ENCODE measurements around a stretch of chr2.

GRCh38 chr2:191127323-191127522 is 23.6 kb downstream of the STAT4 start:
- CAGE, long polyA plus RNA: no peak
- RRBS: no CpG with 5 or more reads among the region's 1 CpG

- CAGE, long polyA plus RNA: no peak
- RRBS: no CpG with 5 or more reads among the region's 3 CpGs
Observed at GRCh38 chr2:191166092-191166695, 15.4 kb upstream of the STAT4 start.

GRCh38 chr2:191177668-191179156 is 27.4 kb upstream of the STAT4 start:
- CAGE, long polyA plus RNA: no peak
- RRBS: no CpG with 5 or more reads among the region's 9 CpGs

GRCh38 chr2:191184444-191185193 is 33.8 kb upstream of the STAT4 start:
- CAGE, long polyA plus RNA: no peak
- RRBS: no CpG with 5 or more reads among the region's 4 CpGs

- CAGE, long polyA plus RNA: no peak
- RRBS: no CpG with 5 or more reads among the region's 2 CpGs
Observed at GRCh38 chr2:191232661-191233095, 12.5 kb upstream of the MYO1B start.

GRCh38 chr2:191246719-191247067 is 1.5 kb downstream of the MYO1B start:
- CAGE, long polyA plus RNA: no peak
- RRBS: no CpG with 5 or more reads among the region's 4 CpGs

DNA sequence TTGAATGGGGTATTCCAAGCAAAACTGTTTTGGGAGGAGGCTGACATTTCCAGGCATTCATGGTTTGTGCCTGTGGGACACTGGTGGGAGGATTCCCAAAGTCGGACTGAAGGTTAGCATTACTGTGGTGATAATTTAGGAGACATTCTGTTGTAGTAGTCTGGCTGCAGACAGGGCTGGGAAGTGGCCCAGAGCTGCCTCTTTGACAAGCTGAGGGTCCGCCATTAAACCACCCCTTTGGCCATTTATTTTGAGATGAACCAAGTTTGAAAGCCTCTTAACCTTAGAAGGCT is 1.8 kb downstream of the MYO1B start:
- CAGE, long polyA plus RNA: no peak
- RRBS: no CpG with 5 or more reads among the region's 2 CpGs

- CAGE, long polyA plus RNA: no peak
- RRBS: no CpG with 5 or more reads among the region's 6 CpGs
Observed at GRCh38 chr2:191262875-191263799, 17.9 kb downstream of the MYO1B start.

GRCh38 chr2:191360453-191361277 is 115.5 kb downstream of the MYO1B start:
- CAGE, long polyA plus RNA: no peak
- RRBS: no CpG with 5 or more reads among the region's 5 CpGs

- CAGE, long polyA plus RNA: no peak
- RRBS: no CpG with 5 or more reads among the region's 10 CpGs
Observed at GRCh38 chr2:191438068-191438480, 192.9 kb downstream of the MYO1B start.

DNA sequence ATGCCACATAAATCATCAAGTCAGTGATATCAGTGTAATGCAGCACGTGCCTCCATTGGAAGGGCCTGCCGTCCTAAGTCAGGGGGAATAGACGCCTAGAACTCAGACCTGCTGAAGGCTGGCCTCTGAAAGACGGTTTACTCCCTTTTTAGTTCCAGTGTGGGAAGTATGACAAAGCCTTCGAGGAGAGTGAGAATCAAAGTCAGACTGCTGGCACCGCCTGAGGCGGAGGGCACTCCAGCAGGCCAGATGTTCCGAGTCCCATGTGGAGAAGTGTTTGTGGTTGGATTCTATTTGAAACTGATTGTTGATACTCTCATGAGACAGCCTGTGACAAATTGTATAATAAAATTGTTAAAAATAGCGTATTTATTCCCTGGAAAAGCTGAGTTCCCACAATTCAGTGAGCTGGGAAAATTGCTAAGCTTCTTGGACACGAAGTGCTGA is 196.6 kb downstream of the MYO1B start:
- CAGE, long polyA plus RNA: no peak
- RRBS: no CpG with 5 or more reads among the region's 10 CpGs

DNA sequence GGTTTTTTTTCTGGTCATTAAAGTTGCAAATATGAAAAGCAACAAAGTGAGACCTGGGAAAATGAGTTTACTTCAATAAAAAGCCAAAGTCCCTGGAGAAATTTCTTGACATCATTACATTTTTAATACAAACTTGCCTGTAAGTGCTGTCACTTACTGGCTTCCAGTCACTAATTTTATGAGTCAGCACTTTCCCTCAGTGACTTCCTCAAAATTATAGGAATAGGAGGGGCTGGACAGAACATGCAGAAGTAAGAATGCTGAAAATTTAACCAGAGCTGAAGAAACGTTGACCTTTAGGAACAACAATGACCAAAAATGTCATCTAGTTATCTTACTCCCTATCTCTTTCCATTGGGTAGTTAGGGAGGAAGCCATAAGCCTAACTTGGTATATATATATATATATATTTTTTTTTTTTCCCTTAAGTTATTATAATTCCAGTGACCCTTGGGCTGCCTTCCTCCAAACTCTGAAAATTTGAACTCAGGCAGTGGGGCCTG is 106.5 kb upstream of the NABP1 start:
- CAGE, long polyA plus RNA: no peak
- RRBS: no CpG with 5 or more reads among the region's 1 CpG

- CAGE, long polyA plus RNA: no peak
Observed at GRCh38 chr2:191656488-191656820, 21.5 kb upstream of the NABP1 start.

DNA sequence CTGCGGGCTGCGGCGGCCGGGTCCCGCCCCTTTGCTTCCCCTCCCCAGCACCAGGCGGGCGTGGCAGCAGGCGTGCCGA is 105 bp upstream of the NABP1 start:
- CAGE, long polyA plus RNA: no peak
- RRBS: under 1% methylated on average over 4 of the region's 9 CpGs

DNA sequence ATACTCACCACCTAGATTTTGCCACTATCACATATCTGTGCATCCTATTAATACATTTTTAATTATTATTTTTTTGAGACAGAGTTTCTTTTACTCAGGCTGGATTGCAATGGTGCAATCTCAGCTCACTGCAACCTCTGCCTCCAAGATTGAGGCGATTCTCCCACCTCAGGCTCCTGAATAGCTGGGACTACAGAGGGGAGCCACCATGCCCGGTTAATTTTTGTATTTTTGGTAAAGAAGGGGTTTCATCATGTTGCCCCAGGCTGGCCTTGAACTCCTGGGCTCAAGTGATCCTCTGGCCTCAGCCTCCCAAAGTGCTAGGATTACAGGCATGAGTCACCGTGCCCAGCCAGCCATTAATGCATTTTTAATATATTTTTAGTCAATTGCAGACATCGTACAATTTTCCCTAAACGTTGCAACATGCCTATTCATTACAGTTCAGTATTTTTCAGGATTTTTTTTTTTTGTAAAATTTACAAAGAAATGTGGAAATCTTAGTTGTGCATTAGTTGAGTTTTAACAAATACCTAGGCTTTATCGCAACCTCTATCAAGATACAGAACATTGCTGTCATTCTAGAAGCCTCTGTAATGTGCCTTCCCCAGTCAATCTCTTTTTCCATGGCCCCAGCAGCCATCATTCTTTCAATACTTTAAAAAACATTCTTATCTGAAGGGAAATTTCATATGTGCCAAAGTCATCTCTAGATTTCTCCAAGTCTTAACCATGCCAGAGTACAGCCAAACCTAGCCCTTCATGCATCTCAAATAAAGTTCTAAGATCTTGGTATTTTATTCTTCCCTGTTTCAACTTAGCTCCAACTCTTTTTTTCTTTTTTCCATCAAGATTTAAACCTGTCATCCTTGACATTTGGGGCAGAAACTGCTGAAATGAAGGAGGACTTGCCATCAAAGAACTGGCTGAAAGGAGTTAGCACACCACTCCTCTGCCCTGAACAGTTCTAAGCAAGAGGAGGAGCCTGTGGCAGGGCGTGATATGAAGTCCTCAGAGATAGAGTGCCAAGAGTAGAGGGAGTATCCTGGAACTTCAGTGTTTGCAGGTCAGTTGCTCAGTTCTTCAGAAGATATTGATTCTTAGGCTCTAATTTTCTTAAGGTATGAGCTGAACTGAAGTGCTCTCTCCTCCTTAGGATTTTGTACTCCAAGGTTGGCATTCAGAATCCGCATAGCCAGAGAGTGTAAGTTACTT is 14.8 kb downstream of the NABP1 start:
- CAGE, long polyA plus RNA: no peak
- RRBS: no CpG with 5 or more reads among the region's 8 CpGs

DNA sequence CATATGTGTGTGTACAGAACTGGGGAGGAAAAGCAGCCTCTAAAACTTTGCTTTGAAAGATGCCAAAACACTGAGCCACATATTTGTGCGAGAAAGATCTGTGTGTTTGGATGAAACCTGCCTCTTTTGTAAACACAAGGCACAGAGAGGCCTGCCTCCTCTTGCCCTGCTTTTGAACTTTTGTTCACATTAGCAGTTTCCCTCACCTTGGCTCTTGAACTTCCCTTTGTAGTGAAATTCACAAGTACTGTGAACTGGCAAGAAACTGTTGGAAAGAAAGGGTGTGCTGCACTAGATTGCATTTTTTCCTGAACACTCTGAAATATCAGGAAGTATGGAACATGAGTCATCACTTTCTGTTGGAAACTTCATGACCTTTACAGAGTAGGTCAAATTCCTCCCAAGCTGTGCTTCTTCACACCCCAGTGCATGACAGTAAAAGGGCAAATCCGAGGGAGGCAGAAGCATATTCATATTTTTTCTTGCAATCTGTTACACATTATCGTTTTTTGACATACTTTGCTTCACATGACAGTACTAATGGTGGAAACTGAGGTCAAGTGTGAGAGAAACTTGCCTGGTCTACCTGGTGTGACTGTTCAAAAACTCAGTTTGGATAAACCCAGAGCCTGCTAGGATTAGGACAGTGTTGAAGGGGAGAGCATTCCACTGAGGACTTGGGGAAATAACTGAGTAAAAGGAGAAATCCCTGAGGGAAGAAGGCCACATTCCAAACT is 20.1 kb upstream of the CAVIN2 start:
- CAGE, long polyA plus RNA: no peak
- RRBS: no CpG with 5 or more reads among the region's 3 CpGs

- CAGE, long polyA plus RNA: no peak
- RRBS: no CpG with 5 or more reads among the region's 1 CpG
Observed at GRCh38 chr2:191963512-191963711, 116.5 kb upstream of the CAVIN2 start.

DNA sequence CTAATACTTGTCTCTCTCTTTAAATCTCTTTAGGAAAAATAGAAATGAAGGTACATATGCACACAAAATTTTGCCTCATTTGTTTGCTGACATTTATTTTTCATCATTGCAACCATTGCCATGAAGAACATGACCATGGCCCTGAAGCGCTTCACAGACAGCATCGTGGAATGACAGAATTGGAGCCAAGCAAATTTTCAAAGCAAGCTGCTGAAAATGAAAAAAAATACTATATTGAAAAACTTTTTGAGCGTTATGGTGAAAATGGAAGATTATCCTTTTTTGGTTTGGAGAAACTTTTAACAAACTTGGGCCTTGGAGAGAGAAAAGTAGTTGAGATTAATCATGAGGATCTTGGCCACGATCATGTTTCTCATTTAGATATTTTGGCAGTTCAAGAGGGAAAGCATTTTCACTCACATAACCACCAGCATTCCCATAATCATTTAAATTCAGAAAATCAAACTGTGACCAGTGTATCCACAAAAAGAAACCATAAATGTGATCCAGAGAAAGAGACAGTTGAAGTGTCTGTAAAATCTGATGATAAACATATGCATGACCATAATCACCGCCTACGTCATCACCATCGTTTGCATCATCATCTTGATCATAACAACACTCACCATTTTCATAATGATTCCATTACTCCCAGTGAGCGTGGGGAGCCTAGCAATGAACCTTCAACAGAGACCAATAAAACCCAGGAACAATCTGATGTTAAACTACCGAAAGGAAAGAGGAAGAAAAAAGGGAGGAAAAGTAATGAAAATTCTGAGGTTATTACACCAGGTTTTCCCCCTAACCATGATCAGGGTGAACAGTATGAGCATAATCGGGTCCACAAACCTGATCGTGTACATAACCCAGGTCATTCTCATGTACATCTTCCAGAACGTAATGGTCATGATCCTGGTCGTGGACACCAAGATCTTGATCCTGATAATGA is 23.2 kb downstream of the SLC39A10 start:
- CAGE, long polyA plus RNA: no peak
- RRBS: no CpG with 5 or more reads among the region's 13 CpGs

GRCh38 chr2:196131872-196132447 is 39.4 kb downstream of the STK17B start:
- CAGE, long polyA plus RNA: no peak
- RRBS: no CpG with 5 or more reads among the region's 6 CpGs

- CAGE, long polyA plus RNA: no peak
- RRBS: no CpG with 5 or more reads among the region's 6 CpGs
Observed at GRCh38 chr2:196140669-196141067, 30.7 kb downstream of the STK17B start.

Data from mammary epithelial cell (primary cell).